ENCODE measurements around a stretch of chr1.

DNA sequence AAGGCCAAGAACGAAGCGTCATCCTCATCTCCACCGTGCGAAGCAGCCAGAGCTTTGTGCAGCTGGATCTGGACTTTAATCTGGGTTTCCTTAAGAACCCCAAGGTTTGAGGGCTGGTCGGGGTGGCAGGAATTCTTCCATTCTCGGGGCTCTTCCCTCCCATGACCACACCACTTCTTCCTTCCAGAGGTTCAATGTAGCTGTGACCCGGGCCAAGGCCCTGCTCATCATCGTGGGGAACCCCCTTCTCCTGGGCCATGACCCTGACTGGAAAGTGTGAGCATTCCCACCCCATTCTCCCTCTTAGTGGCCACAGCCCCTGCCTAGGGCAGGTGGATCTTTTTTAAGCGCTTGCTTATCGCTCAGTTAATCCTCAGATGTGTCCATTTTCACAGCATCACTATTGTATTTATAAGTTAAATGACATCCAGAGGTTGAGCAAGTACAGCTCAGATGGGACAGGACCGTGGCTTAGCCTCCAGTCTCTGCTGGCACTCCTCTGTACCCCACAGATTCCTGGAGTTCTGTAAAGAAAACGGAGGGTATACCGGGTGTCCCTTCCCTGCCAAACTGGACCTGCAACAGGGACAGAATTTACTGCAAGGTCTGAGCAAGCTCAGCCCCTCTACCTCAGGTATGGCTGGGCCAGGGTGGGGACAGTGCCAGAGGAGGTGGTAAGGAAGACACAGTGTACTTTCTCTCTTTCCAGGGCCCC lies 7.1 kb downstream of the RHOC start:
- RRBS = no CpG with 5 or more reads among the region's 13 CpGs

DNA sequence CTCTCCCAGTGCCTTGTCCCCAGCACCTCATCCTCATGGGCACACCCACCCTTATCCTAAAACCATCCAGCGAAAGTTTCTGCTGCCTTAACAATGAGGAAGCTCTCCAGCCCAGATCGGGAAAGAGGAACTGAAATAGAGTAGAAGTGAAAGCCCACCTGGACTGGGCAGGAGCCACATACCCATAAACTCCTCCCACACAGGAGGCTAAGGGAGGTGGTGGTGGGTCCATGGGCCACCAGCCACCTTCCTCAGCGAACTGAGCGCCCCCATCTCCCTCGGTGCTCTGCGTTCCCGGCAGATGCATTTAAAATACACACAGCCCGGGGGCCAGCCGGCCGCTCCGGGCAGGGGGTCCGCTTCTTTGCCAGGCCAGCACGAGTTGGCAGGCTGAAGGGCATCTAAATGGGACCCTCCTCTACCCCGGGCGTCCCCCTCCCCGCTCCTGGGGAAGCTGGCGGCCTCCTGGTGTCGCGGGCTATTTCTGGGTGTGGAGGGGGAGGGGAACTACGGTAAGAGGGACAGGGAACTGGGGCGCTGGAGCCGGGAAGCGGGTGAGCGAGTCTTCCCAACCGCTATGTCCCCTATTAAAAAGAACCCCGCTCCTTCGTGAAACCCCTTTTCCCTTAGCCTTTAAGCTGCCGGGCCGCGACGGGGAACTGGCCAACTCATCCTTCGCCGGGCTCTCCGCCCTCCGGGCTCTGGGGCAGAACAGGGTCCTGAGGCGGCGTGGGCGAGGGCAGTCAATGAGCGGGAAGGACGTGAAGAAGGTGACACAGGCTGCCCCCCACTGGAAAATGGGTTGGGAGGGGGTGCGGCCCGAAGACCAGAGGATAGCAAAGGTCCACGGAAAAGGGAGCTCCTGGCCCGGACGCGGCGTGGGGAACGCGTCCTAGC lies 875 bp downstream of the PPM1J start:
- RRBS = 7% methylated on average over 17 of the region's 49 CpGs

DNA sequence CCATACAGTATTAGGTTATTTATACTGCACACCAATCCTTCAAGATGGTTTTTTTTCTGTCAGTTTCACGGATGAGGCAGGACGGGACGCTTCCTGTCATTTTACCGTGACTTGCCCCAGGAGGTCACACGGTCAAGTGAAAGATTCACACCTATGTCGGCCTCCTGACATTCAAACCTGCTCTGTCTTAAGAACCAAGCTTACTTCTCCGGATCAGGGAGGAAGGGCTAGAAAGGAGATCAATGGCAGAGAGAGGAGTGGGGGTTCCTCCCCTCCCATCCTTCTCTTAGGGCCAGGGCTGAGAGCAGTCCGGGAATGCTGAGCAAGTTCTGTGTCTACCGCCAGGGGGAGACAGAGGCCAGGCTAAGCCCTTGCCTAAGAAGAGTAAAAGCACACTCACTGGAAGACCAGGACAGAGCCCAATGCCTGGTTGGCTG lies 992 bp upstream of the PPM1J start:
- RRBS = 2% methylated on average over 2 of the region's 9 CpGs

DNA sequence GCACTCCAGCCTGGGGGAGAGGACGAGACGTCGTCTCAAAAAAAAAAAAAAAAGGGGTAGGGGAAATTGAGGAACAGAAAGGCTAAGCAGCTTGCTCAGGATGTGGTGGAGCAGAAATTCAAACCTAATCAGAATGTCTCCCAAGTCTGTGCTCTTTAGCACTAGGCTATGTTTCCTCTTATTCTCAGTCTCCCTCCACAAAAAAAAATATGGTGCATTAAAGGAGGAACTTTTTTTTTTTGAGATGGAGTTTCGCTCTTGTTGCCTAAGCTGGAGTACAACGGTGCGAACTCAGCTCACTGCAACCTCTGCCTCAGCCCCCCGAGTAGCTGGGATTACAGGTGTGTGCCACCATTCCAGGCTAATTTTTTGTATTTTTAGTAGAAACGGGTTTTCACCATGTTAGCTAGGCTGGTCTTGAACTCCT lies 114.1 kb downstream of the SLC16A1 start:
- RRBS = no CpG with 5 or more reads among the region's 8 CpGs

GRCh38 chr1:112849362-112849588 lies 106.7 kb downstream of the SLC16A1 start:
- RRBS = no CpG with 5 or more reads among the region's 9 CpGs

GRCh38 chr1:112867520-112867719 lies 88.6 kb downstream of the SLC16A1 start:
- RRBS = no CpG with 5 or more reads among the region's 3 CpGs

DNA sequence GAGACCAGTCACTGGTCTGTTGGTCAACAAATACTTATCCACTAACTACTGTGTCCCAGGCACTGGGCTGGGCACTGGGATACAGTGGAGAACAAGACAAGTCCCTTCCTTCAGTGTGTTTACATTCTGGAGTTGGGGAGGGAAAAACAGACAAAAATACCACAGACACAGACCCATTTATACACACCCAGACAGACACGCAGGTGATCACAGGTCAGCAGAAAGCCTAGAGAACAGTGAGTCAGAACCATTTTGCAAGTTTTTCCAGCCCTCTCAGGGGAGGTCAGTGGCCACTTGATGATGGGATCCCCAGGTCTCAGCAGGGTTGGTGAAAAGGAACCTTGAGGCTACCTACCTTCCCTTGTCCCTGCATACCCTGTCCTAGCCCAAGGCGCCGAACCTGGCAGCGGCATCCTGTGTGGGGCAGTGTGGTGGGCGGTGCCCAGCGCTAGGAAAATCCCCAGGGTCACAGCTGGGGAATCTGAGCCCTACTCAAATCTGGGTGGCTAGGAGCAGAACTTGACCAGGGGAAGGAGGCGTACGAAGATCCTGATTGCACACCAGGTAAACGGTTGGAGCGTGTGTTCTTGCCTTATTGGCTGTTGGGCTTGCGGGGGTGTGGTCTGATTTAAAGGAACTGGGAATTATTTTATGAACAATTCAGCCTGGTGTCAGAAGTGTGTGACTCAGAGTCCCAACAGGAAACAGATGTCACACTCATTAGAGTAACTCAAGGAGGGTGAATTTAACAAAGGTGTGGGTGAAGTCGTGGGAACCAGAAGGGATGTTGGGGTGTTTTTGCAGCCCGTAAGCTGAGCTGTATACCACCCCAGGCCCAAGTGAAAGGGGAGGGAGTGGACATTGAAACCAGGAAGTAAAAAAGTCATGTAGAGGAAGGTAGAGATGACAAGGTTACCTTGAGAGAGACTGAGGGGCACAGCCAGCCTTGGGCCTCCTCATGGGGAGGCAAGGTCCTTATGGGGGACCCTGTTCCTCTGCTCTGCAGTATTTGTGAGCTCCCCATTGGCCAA lies 118.6 kb downstream of the LRIG2 start:
- RRBS = no CpG with 5 or more reads among the region's 13 CpGs

GRCh38 chr1:113390913-113392073 lies 978 bp downstream of the MAGI3 start:
- RRBS = under 1% methylated on average over 43 of the region's 75 CpGs

- RRBS = no CpG with 5 or more reads among the region's 1 CpG
Observed at GRCh38 chr1:113462764-113463637, 72.7 kb downstream of the MAGI3 start.

DNA sequence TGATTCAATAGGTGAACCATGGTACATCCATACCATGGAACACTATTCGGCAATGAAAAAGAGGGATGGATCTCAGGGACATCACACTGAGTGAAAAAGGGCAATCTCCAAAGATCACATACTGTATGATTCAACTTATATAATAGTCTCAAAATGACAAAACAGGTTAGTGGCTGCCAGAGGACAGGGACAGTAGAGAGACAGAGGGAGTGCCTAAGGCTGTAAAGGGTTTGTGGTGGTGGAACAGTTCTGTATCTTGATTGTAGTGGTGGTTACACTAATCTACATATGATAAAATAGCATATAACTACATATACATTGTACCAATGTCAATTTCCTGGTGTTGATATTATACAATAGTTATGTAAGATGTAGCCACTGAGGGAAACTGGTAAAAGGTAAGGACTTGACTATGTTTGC lies 3.7 kb downstream of the RSBN1 start:
- RRBS = no CpG with 5 or more reads among the region's 1 CpG

DNA sequence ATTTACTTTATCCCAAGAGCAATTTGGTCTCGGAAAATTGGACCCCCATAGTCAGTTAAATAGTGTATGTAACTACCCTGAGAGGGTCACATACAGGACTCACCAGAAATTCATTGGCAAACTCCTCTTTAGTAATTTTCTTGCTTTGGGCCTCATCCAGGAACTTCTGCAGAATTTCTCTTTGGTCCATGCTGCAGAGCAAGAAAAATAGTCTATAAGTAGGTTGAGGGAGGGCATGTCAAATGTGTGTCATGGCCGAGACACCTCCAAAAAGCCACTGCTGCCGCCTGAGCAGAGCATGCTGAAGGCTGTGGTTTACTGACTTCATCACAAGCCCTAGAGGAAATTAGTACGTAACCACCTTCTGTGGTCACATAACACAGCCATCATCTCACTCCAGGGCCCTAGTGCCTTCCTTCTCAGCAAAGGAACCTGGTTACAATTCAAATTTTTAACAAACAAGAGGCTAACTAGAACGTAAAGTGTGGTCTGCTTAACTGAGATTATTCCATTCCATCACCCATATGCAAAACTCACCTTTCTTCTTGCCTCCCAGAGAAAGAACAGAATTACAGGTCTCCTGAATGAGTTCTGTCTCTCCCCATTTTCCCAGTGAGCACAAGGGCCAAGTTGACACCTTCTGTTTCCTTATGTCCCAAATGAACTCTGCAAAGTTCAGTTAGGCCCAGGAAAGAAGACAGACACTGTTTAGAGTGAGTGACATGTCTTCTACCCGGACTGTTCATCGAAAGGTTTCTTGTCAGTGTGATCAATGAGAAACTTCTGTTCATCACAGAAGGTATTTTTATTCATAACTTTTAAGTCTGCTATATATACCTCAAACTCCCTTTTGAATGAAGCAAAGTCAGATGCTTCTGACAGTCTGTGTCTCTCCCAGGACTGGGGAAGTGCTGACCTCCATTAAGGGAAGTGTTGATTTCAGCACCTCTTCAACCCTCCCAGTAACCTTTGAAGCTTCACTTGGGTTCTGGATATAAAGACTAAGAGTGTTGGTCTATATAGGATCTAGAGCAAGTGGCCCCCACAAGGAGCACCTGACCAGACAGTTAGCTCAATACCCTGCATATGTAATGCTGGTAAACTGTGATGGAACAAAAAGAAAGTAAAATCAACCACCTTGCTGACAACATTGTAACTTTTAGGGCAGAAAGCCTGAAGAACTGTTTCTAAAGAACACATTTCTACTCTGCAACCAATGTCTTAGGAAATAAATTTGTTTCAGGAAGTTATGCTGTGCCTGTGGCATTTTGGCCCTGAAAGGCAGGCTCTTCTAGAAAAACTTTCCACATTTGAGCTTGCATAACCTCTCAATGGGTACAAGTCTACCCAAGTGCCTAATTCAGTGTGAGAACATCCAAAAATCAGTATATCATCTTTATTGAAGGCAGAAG lies 15.4 kb downstream of the BCL2L15 start:
- RRBS = no CpG with 5 or more reads among the region's 7 CpGs

GRCh38 chr1:114002597-114003245 lies 23.4 kb downstream of the OLFML3 start:
- RRBS = no CpG with 5 or more reads among the region's 10 CpGs

GRCh38 chr1:114251177-114251564 lies 97.5 kb upstream of the SYT6 start:
- RRBS = no CpG with 5 or more reads among the region's 7 CpGs

DNA sequence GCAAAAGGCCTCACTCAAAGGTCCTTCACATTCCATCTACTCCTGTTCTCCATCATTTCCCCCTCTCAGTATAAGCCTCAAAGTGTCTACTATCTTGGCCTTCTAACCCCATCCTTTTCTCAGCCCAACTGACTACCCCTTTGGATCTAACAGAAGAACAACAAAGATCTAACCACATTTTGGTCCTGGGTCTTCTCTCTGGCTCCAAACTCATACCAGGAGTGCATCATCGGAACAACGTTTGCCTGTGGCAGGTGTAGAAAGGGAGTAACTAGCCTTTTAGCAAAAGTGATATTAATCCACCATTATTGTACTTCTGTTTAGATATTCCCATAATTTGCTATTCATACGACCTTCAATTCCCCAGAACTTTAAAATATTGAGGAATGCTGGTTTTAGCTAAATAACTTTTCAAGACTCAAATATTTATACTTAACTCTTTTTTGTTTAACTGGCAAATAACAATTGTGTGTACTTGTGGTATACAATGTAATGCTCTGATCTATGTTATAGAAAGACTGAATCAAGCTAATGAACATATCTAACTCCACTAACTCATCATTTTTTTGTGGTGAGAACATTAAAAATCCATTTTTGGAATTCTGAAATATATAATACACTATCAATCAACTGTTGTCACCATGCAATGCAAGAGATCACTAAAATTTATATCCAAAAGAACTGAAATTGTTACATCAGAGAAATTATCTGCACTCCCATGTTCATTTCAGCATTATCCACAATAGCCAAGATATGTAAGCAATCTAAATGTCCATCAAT lies 90.6 kb downstream of the TRIM33 start:
- RRBS = no CpG with 5 or more reads among the region's 3 CpGs

- RRBS = no CpG with 5 or more reads among the region's 6 CpGs
Observed at GRCh38 chr1:114424521-114425157, 86.4 kb downstream of the TRIM33 start.

GRCh38 chr1:114508544-114509442 lies 2.2 kb downstream of the TRIM33 start:
- RRBS = no CpG with 5 or more reads among the region's 12 CpGs

- RRBS = 2% methylated on average over 11 of the region's 22 CpGs
Observed at GRCh38 chr1:114509700-114510466, 1.1 kb downstream of the TRIM33 start.

GRCh38 chr1:114511390-114511678 lies 331 bp upstream of the TRIM33 start:
- RRBS = 4% methylated on average over 10 of the region's 25 CpGs

GRCh38 chr1:114572972-114574104 lies 8.1 kb downstream of the BCAS2 start:
- RRBS = no CpG with 5 or more reads among the region's 12 CpGs

Data from hTERT-HM (cell line).